Thyroid gland (tissue), 7 donors: ENCODE results near the genes C7orf25, URGCP and POLD2.

GRCh38 chr7:39951442-39951920 is 1.4 kb downstream of the CDK13 start:
- PRO-cap, 2 experiments, result peak in 2 of 2 experiments; most common plus-strand start chr7:39951726 (in 2); most common minus-strand start chr7:39951597 (in 1)
- RAMPAGE, long total RNA, 5 experiments, result start-site peak on the plus strand in 1 of 5 experiments, at chr7:39951752-39951845 at its widest, 29 reads per replicate

DNA sequence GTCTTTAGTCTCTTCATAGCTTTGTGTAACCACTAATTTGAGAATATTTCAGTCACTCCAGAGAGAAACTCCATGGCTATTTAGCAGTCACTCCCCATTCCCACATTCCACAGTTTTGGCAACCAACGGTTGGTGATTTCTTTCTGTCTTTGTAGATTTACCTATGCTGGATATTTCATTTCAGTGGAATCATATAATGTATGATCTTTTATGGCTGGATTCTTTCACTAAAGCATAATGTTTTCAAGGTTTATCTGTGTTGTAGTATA is 22.3 kb downstream of the CDK13 start:
- PRO-cap, 2 experiments, result no peak in any of the 2 experiments
- RAMPAGE, long total RNA, 5 experiments, result no peak in any of the 5 experiments

DNA sequence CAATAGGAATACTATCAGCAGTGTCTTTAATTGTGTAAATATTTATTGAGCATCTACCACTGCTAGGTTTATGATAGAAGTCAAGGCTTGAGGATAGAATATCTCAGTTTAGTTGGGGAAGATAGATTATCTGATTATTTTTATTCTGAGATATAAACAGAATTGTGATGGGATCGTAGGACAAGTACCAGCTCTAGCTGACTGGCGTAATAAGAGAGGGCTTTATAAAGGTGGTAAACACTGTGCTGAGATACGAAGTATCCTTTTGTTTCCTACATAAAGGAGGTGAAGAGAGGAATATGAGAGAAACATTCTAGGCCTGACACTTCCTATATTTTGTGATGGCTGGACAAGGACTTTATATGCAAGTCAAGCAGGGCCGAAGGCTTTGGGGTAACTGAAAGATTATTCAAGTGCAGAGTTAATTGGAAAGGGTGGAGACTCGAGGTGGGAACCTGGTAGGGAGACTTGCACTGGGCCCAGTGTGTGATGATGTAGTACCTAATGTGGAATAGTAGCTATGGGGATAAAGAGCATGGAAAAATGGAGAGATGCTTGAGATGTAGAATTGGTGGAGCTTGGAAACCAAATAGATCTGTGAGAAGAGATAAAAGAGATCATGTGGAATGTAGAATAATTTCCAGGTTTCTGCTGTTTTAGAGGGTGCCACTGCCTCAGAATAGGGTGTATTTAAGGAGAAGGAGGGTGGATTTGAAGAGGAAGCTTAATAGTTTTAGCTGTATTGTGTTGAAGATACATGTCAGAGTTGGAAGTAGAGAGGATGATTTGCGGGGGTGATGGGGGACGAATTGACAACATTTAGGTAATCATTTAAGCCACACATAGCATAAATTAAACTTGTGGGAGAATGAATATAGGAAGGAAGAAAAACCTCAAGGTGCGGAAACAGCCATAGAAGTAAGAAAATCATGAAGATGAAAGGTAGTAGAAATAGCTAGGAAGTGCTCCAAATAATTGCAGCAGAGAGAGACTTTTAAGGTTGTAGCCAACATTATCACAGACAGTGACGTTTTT is 27.6 kb downstream of the CDK13 start:
- PRO-cap, 2 experiments, result no peak in any of the 2 experiments
- RAMPAGE, long total RNA, 5 experiments, result no peak in any of the 5 experiments

GRCh38 chr7:40057227-40057945 is 77.0 kb downstream of the MPLKIP start:
- PRO-cap, 2 experiments, result no peak in any of the 2 experiments
- RAMPAGE, long total RNA, 5 experiments, result no peak in any of the 5 experiments

GRCh38 chr7:40135612-40135858 is 730 bp downstream of the SUGCT start:
- PRO-cap, 2 experiments, result no peak in any of the 2 experiments
- RAMPAGE, long total RNA, 5 experiments, result no peak in any of the 5 experiments

DNA sequence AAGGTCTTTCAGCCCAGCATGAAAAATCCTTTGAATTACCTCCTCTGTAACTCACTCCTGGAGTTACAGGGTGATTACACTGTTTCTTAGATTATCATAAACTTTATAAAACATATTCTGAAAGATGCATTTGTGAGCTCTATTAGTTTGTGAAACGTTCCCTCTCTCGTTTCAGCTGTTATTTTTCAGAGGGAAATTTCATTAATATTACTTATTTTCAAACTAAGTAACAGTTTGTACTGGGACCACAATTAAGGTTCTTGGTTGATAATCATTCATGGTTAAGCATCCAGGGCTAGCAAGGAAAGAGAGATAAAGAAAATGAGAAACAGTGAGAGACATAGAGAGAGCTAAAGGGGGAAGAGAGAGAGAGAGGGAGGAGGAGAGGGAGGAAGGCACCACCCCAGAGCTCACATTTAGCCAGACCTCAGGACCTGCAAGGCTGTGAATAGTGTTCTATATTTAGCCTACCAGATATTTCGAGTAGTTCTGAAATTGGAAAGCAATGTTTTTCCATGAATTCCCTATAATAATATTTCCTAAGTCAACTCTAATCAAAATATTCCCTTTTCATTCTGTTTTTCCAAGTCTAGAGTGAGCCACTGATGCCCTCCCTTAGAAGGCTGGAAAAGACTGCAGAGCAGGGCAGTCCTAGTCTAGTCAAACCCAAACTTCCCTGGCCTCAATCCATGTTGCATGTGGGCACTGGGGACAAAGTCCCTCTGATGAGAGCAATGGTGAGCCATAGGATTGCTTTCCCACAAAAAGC is 119.3 kb upstream of the INHBA start:
- PRO-cap, 2 experiments, result no peak in any of the 2 experiments
- RAMPAGE, long total RNA, 5 experiments, result no peak in any of the 5 experiments

DNA sequence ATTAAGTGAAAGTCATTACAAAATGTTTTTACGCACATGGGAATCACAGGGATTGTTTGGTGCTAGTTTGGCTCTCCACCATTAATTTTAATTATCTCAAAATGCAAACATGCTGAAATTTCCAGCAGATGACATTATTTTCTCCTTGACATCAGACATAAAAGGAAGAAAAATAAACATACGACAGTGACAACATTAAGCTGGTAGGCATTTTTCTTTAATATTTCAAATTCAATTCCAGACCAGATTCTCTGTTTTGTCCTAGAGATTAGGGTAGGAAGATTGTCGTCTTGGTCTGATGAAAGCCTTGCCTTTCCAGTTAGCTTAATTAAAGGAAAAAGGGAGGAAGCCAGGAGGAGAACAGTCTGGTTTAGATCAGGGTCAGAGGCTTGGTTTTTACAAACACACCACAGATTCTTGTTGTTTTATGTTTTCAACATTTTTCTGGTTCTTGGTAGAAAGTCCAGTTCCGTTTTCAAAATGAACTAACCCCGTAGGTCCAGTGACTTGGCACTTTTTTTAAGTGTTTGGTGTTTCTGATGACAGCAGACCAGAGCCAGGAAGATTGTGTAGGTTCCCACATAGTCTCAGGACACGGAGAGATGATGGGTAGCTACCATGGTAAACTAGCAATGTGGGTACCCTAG is 167.0 kb upstream of the INHBA start:
- PRO-cap, 2 experiments, result no peak in any of the 2 experiments
- RAMPAGE, long total RNA, 5 experiments, result no peak in any of the 5 experiments

GRCh38 chr7:41943024-41943516 is 240.2 kb upstream of the INHBA start:
- PRO-cap, 2 experiments, result no peak in any of the 2 experiments
- RAMPAGE, long total RNA, 5 experiments, result no peak in any of the 5 experiments

DNA sequence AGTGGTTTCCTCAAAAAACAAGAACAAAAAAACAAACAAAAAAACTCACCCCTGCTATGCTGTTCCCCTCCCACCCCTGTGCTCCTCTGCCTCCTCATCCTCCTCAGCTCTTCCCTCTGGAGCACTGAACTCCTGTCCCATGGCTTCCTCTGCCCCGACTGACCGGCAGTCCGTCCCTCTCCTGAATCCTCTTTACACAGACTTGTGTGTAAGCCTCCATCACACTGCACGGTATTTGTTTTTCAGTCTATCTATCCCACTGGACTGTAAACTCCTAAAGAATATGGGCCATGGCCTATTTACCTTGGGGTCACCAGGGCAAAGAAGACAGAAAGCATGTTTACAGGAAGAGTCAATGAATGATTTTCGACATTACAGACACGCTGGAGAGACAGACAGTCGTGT is 265.3 kb downstream of the GLI3 start:
- PRO-cap, 2 experiments, result no peak in any of the 2 experiments
- RAMPAGE, long total RNA, 5 experiments, result no peak in any of the 5 experiments

- PRO-cap, 2 experiments, result peak in 2 of 2 experiments; most common plus-strand start chr7:42232472 (in 2)
- RAMPAGE, long total RNA, 5 experiments, result no peak in any of the 5 experiments
These were observed 5.0 kb downstream of the GLI3 start for GRCh38 chr7:42231704-42232746.

DNA sequence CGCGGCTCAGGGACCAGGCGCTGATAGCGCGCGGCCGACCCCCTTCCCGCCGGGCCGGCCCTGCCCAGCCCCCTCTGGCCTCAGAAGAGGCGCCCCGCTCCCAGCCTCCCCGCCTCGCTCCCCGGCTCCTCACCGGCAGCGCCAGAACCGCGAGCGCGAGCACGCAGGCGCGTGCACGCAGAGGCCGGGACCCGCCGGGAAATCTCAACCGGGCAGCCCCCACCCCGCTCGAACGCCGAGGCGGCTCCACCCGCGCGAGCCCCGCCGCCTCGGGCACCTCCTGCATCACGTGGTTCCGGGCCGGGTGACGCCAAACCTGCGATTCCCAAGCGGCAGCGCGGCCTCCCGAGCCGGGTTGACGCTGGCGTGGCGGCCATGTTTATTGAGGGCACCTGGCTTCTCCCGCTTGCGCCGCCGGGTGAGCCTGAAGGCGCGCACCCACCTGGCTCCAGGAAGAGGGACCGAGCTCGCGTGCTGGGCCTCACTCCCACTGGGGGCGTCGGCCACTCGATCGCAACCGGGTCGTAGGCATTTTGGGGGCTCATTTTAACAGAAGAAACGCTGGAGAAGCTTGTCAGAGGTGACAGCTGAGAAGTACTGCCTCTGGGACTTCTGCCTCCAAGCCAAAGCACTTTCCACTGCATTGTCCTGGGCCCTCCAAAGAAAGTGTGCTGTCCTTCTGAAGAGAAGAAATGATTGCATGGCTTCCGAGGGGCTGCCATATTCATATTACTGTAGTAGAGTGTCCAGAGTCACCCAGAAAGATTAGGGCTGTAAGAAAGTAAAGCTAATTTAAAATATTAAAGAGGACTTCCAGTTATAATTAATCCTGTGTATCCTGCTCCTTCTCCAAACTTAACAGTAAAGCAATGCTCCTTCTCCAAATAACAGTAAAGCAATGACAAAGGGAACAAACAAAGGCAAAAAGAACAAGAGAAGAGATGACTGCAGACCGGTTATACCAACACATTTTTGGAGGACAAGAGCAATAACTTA is at the start of gene C7orf25:
C7orf25 (minus strand) TSS at position 289 of the 996 bp plus-strand sequence.
- PRO-cap, 2 experiments, result peak in 2 of 2 experiments; most common plus-strand start position 451 of the sequence (in 2); most common minus-strand start position 234 of the sequence (in 1)
- RAMPAGE, long total RNA, 5 experiments, result start-site peak on the minus strand in 2 of 5 experiments, centred at positions 160 to 273 of the sequence, 33 to 91 reads per replicate

- PRO-cap, 2 experiments, result no peak in any of the 2 experiments
- RAMPAGE, long total RNA, 5 experiments, result no peak in any of the 5 experiments
These were observed 1.6 kb upstream of the C7orf25 start for GRCh38 chr7:42913409-42914025.

GRCh38 chr7:43114279-43114825 is 1.9 kb downstream of the HECW1 start:
- PRO-cap, 2 experiments, result peak in 1 of 2 experiments; most common minus-strand start chr7:43114578 (in 1)
- RAMPAGE, long total RNA, 5 experiments, result no peak in any of the 5 experiments

GRCh38 chr7:43651001-43651806 is 68.3 kb downstream of the STK17A start:
- PRO-cap, 2 experiments, result no peak in any of the 2 experiments
- RAMPAGE, long total RNA, 5 experiments, result no peak in any of the 5 experiments

- PRO-cap, 2 experiments, result no peak in any of the 2 experiments
- RAMPAGE, long total RNA, 5 experiments, result no peak in any of the 5 experiments
These were observed 30.6 kb downstream of the MRPS24 start for GRCh38 chr7:43838649-43839124.

- PRO-cap, 2 experiments, result peak in 2 of 2 experiments; most common plus-strand start chr7:43906136 (in 2); most common minus-strand start chr7:43906048 (in 1)
- RAMPAGE, long total RNA, 5 experiments, result start-site peak on the minus strand in 2 of 5 experiments, at chr7:43906584-43906650 at its widest, 85 to 443 reads per replicate
These were observed at the start of gene URGCP for GRCh38 chr7:43905869-43906963. Gene URGCP (minus strand): TSS chr7:43906596.

DNA sequence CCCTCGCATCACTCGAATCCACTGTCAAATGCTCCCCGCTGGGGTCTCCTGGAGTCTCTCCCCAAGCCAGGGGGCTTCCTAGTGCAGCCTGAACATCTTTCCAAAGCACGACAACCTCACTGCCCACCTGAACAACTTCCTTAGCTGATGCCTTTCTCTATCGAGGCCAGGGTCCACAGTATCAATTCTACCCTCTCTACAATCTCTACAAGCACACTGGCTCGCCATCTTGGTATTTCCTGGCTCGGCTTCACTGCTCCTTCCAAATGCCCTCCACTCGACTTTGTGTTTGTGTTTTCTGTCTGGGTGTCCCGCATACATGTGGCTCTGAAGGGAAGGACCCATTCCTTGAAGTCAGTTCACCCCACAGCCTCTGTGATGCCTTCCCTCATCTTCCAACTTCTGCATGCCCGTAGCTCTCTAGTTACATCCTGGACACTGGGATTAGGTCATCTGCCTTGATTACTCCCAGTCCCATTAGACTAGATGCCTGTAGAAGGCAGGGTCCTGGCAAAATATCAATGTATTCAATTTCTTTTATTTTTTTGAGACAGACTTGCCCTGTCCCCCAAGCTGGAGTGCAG is 8.3 kb downstream of the SPDYE1 start:
- PRO-cap, 2 experiments, result no peak in any of the 2 experiments
- RAMPAGE, long total RNA, 5 experiments, result no peak in any of the 5 experiments

- PRO-cap, 2 experiments, result no peak in any of the 2 experiments
- RAMPAGE, long total RNA, 5 experiments, result no peak in any of the 5 experiments
These were observed 3.0 kb upstream of the AEBP1 start for GRCh38 chr7:44100961-44101641.

DNA sequence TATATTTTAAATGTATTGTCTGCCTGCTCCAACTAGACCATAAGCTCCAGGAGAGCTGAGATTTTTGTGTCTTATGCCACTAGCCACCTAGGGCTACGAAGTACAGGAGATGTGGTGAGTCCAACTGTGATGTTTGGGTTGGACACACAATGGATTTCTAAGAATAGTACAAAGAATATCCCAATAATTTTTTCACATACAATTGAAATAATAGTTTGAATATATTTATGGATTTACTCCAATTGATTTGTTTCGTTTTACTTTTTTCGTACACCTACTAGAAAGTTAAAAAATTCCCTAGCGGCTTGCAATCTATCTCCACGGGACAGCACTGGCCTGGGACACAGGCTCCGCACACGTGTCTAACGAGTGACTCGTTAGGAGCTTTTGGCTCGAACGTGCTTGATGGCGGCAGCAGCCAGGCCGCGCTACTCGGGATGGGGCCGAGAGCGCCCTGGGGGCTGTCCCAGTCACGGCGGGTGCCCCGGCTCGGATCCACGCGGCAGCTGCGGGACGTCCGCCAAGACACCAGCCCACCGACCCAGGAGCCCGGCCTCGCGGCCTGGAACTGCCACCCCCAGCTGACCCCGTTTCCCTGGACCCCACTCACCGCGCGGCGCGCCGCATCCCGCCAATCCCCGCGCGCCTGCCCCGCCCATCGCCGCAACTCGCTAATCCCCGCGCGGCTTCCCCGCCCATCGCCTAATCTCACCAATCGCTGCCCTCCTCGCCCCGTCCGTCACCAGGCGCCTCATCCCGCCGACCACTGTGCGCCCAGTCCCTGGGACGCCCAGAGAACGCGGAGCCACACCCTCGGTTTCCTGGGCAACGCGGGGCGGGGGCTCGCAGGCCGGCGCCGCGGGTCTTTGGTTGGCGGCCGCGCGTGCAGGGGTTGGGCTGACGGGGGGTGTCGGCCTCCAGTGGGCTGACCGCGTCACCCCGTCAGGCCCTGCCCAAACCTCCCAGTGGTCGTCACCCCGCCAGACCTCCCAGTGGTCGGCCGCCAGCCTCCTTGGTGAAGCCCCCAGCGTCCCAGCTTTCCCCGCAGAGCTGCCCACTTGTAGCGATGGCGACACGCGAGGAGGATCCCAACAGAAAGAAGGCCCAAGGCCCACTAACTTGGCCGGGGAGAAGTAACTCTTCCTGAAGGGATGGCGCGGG is at the start of gene POLD2:
POLD2 (minus strand) TSS at position 648 of the 1,161 bp plus-strand sequence.
- PRO-cap, 2 experiments, result peak in 2 of 2 experiments; most common plus-strand start position 828 of the sequence (in 1); most common minus-strand start position 648 of the sequence (in 2)
- RAMPAGE, long total RNA, 5 experiments, result start-site peak on the minus strand in 3 of 5 experiments, centred at positions 632 to 643 of the sequence, 51 to 377 reads per replicate

DNA sequence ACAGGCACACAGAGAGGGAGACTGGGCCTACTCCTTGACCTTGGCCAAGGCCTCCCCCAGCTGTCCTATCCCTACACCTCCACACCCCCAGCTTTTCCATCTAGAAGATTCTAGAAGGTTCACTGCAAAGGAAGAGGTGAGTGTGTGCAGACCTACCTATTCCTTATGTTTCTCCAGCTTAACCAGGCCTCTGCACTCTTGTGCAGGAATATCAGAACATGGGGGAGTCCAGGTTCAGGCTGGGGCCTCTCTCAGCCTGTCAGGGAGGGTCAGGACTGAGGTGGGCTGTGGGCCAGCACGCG is 8.5 kb upstream of the POLD2 start:
- PRO-cap, 2 experiments, result no peak in any of the 2 experiments
- RAMPAGE, long total RNA, 5 experiments, result no peak in any of the 5 experiments